Kidney (tissue), 2 donors: ENCODE measurements around a stretch of chr15.

DNA sequence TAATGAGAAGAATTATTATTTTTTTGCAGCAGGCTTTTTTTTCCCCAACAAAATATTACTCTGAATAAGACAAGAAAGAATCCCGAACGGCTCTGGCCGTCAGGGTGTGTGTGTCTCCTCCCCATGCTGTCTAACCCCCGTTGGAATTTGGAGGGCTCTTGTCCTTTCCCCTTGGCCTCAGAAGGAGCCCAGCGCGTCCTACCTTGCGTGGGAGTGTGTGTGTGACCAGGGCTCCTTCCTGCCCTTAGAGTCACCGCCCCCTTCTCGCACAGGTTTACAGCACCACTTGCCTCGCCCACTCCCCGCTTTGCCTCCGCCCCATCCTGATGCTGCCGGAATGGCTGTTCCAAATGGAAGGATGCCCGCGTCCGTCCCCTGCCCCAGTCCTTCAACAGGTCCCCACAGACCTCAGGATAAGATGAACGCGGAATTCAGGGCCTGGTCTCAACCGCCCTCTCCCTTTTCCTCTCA, 514 bp upstream of the THSD4 start:
- PRO-cap = no peak
- RRBS = no CpG with 5 or more reads among the region's 19 CpGs

DNA sequence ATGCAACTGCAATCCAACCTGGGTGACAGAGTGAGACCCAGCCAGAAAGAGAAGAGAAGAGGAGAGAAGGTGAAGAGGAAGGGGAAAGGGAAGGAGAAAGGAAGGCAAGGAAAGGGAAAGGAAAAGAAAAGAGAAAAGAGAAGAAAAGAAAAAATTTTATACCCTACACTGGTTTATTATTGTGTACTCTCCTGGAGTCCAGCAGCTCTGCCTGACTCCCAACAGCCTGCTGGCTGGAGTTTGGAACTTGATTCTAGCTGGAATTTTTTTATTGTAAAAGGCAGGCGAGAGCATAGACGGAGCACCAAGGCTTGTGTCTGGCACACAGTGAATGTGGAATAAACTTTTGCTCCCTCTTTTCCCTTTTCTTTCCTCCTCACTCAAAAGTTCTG, 9.8 kb downstream of the THSD4 start:
- PRO-cap = no peak
- RRBS = no CpG with 5 or more reads among the region's 2 CpGs

GRCh38 chr15:71187144-71187995, 72.1 kb downstream of the THSD4 start:
- PRO-cap = no peak
- RRBS = no CpG with 5 or more reads among the region's 10 CpGs

DNA sequence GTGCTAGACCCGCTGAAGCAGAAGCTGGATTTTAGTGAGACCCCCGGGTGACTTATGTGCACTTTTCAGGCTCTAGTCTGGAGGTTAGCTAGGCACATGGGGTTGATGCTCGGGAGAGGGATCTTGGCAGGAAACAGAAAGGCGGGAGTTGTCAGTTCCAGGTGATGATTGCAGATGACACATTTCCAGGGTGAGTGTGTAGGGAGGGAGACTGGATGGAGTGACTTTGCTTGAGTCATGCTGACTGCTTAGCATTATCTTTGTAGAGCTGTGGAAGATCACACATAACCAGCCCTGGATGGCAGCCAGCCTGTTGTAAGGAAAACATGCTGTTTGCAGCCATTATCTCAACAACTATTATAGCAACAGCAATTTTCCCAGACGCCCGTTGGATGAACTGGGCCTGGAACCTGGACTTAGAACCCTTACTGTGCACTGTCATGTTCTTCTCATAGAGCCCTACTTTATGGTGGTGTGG, 122.4 kb downstream of the THSD4 start:
- PRO-cap = no peak
- RRBS = no CpG with 5 or more reads among the region's 6 CpGs

DNA sequence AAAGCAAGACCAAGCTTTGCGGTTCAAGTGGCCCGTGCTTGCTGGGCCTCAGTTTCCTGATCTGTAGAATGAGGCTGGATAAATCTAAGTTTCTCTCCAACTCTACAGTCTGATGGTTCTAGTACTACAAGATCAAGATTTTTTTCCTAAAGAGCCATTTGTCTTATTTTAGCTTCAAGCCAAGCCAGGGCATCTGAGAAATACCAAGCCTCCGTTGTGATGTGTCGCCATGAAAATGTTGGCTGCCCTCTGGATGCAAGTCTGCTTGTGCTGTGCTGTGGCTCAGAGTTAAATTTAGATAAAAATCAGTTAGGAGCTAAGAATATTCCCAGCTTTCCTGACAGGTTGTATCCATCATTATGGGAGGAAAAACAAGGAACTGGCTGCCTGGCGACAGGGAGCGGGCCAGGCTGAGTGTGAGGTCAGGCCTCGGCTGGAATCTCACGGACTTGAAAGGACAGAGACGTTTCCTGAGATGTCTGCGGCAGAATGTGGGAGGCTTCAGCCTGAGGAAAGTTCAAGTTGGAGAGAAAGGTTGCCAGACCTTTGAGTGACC, 213.7 kb downstream of the THSD4 start:
- PRO-cap = no peak
- RRBS = no CpG with 5 or more reads among the region's 10 CpGs

- PRO-cap = no peak
These were observed 325.1 kb upstream of the NR2E3 start for GRCh38 chr15:71485384-71485583.

GRCh38 chr15:71515600-71516199, 294.7 kb upstream of the NR2E3 start:
- PRO-cap = no peak
- RRBS = no CpG with 5 or more reads among the region's 6 CpGs

DNA sequence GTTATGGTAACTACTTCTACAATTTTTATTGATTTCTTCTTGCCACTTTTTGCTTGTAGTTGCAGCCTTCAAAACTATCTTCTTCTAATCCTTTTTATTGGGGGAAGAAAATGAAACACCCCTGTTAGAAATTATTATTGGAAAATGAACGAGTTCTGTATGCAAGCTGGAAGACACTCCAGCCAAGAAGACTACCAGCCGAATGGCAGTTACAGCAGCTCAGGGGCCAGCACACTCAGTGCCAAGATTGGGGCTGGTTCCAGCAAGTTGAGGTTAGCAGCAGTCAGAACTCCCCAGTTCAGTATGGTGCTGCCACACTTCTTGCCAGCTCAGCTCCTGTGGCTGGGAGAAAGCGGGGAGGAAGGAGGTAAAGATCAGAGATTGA, 280.3 kb upstream of the NR2E3 start:
- PRO-cap = no peak
- RRBS = no CpG with 5 or more reads among the region's 3 CpGs

- PRO-cap = no peak
- RRBS = no CpG with 5 or more reads among the region's 3 CpGs
These were observed 230.5 kb upstream of the NR2E3 start for GRCh38 chr15:71579941-71580222.

- PRO-cap = no peak
- RRBS = no CpG with 5 or more reads among the region's 4 CpGs
These were observed 119.9 kb upstream of the NR2E3 start for GRCh38 chr15:71690327-71691017.

GRCh38 chr15:71757715-71758328, 52.5 kb upstream of the NR2E3 start:
- PRO-cap = no peak
- RRBS = 33% methylated on average over 9 of the region's 13 CpGs

DNA sequence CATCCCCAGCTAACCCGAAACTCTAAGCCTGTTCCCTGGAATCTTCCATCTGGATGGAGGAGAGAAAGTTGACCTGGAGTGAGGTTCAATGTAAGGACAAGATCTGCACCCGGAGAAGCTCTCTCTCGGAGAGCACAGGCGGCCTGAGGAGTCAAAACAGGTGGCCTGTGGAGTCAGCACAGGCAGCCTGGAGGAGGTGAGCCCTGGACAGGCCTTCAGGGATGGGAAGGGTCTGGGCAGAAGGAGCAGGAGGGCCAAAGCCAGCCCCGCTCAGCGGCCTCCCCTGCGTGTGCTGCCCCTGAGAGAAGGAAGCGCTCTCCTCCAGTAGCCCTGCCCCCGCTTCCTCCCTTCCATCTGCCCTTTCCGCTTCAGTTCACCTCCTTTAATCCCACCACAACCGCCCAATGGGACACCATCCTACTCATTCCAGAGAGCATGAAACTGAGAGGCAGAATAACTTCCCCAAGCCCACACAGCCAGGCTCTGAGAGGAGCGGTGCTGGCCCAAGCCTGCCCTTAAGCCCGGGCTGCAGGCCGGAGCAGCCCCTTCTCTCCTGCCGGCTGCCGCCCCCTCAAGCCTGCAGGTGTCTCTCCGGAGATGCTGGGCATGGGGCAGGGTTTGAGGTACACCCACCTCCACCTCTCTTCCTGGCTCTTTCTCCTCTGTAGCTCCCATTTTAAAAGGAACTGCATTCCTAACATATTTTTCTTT, 3.2 kb upstream of the NR2E3 start:
- PRO-cap = no peak
- RRBS = 64% methylated on average over 2 of the region's 17 CpGs

DNA sequence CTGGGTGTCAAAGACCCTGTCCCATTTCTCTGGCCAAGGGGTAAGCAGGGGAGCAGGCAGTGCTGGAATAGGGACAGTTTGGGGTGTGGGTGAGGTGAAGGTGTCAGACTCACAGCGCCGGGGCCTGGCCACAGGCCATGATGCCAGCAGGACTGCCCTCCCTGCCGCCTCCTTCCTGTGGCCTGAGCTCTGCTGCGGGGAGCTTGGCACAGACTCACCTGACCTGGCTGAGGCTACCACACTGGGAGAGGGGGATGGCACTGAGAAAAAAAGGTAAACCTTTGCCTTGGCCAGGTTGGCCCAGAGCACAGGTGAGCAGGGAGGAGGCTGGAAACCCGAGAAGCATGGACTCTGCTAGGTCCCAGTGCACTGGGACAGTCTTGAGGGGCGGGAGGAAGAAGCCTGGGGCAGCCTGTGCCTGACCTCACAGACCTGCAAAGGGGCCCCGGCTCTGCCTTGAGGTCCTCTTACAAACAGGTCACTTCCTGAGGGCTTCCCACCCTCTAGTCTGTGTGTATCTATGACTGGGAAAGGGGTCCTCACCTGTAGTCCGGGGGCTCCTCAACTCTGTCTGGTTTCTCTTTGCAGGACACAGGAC, 28.2 kb downstream of the GRAMD2A start:
- PRO-cap = no peak
- RRBS = 63% methylated on average over 2 of the region's 8 CpGs

GRCh38 chr15:72198624-72198902, 976 bp upstream of the GRAMD2A start:
- PRO-cap = unidirectional peak, minus-strand start at chr15:72198801
- RRBS = no CpG with 5 or more reads among the region's 6 CpGs

DNA sequence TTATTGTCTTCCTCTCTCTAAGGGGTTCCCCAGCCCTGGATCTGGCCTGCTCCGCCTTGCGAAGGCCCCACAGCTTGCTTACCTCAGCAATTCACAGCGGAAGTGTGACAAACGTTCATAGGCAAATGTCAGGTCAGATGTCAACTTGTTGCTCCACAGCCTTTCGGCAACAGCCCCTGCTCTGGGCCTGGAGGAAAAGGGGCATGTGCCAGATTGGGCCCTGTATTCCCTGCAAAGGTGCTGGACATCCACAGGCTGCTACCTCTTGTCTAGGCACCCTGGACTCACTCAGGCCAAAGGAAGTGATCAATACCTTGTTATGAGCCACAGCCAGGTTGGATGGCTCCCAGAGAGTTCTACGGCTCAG, 25.4 kb upstream of the CELF6 start:
- PRO-cap = no peak
- RRBS = no CpG with 5 or more reads among the region's 6 CpGs

GRCh38 chr15:72370182-72370487, 5.7 kb downstream of the HEXA start:
- PRO-cap = no peak
- RRBS = no CpG with 5 or more reads among the region's 3 CpGs

GRCh38 chr15:72477263-72478003, 3.3 kb downstream of the ARIH1 start:
- PRO-cap = no peak
- RRBS = no CpG with 5 or more reads among the region's 2 CpGs

DNA sequence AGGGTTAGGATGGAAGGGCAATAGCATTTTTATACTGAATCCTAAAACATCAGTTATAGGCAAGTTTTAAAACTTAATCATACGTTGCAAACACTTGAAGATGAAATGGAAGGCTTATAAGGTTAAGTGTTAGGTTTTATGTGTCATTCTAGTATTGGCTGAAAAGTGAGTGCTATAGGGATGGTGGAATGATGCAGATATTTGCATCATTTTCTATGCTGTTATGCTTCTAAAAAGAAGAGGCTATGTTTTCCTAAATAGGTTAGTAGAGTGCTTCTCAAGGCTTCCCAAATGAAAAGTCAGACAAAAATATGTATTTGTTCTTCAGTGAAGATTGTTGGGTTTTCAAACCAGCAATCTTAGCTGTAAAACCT, 23.3 kb downstream of the ARIH1 start:
- PRO-cap = no peak
- RRBS = no CpG with 5 or more reads among the region's 1 CpG

GRCh38 chr15:72511462-72512043, 37.4 kb downstream of the ARIH1 start:
- PRO-cap = no peak
- RRBS = no CpG with 5 or more reads among the region's 6 CpGs

DNA sequence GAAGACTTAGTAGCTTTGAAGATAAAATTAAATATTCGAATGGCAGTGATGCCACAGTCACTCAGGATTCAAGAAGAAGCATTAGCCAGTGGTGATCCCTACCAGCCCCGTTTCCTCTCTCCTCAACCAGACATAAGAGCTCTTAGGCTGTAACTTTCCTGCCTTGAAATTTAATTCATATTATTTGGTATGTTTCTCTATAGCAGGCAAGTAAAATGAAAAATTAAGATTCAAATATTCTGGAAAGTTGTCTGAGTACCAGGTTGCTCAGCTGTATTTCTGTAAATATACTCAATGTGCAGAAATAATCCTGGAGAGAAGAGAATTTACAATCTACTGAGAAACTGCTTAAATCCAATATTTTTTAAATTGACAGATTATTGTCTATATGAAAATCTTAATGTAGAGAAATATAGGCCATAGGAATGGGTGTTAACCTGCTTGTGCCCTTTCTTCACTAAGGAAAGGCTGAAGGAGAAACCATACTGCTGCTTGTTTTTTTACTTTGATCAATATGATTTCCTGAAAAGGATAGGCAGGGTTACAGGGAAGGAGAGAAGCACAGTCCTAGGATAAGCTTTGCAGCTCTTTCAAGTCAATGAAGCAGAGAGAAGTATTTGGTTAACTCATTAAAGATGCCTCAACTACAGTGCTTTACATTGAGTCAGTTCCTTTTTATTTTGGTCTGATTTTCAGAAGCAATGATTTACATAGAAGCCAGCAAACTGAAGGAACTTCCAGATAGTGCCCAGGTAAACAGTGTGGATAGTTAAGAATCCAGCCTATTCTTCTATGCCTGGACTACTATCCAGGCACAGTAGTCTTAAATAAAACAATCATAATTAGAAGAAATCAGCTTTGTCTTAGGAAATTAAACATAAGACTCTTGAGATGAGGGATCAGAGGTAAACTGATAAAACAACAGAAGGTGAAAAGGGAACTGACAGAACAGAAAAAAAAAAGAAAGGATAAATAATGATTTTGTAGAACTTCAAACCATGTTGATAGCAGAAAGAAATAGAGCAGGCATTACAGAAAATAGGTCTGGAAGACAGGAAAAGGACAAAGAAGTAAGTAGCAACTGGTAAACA, 64.7 kb downstream of the ARIH1 start:
- PRO-cap = no peak
- RRBS = no CpG with 5 or more reads among the region's 2 CpGs